Aorta (tissue), 1 donor: Measurements from ENCODE around the gene TRIM41.

- PRO-cap = no peak
Measured at GRCh38 chr5:180787056-180787530, 15.5 kb downstream of the MGAT1 start.

DNA sequence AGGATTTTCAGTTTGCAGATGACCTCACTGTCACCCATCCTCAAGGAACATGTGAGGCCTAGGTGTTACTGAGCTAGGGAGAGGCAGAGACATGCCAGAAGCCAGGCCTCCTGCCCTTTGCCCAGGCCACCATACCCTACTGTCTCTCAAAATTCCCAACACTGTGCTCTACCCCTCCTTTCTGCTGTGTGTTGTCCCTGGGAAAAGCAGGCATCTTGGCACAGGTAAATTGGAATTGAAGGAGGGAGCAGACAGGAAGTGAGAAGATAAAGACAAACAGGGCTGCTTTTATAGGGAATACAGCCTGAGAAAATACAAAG, 4.5 kb upstream of the MGAT1 start:
- PRO-cap = no peak

GRCh38 chr5:180809460-180810353, 7.1 kb upstream of the MGAT1 start:
- PRO-cap = bidirectional peak, plus-strand start at chr5:180810304, minus-strand start at chr5:180810063

GRCh38 chr5:180990656-180991210, 2.1 kb downstream of the BTNL3 start:
- PRO-cap = no peak

DNA sequence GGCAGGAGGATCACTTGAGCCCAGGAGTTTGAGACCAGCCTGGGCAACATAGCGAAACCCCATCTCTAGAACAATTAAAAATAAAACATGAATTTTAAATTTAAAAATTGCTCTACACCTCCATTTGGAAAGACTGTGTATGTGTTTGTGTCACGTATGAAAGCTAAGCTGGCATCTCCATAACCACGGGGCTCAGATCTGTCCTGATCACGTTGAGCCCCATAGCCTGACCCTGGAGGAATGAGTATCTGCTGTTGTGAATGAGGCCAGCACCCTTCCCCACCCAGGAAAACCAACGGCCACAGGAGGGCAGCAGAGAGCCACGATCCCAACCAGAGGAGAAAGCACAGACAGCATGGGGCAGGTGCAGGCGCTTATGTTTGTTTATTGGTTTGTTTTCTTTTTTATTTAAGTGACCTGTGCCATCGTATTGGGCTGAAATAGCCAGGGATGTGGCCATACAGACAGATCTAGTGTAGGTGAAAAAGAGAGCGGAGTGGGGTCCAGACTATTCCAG, 11.8 kb downstream of the OR2V2 start:
- PRO-cap = no peak

GRCh38 chr5:181222965-181223416, at the start of gene TRIM41:
Gene TRIM41 (plus strand): TSS chr5:181223281.
- PRO-cap = bidirectional peak, plus-strand start at chr5:181223290, minus-strand start at chr5:181223178

DNA sequence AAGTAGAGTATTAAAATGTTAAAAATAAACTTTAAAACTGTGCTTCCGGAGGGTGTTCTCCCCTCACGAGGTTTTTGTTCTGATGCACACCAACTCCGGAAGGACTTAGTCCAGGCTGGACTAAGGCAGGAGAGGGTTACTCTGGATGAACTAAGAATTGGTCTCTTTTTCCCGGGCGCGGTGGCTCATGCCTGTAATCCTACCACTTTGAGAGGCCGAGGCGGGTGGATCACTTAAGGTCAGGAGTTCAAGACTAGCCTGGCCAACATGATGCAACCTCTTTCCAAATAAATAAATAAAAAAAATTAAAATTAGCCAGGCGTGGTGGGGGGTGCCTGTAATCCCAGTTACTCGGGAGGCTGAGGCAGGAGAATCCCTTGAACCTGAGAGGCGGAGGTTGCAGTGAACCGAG, 623 bp upstream of the RACK1 start:
- PRO-cap = no peak

DNA sequence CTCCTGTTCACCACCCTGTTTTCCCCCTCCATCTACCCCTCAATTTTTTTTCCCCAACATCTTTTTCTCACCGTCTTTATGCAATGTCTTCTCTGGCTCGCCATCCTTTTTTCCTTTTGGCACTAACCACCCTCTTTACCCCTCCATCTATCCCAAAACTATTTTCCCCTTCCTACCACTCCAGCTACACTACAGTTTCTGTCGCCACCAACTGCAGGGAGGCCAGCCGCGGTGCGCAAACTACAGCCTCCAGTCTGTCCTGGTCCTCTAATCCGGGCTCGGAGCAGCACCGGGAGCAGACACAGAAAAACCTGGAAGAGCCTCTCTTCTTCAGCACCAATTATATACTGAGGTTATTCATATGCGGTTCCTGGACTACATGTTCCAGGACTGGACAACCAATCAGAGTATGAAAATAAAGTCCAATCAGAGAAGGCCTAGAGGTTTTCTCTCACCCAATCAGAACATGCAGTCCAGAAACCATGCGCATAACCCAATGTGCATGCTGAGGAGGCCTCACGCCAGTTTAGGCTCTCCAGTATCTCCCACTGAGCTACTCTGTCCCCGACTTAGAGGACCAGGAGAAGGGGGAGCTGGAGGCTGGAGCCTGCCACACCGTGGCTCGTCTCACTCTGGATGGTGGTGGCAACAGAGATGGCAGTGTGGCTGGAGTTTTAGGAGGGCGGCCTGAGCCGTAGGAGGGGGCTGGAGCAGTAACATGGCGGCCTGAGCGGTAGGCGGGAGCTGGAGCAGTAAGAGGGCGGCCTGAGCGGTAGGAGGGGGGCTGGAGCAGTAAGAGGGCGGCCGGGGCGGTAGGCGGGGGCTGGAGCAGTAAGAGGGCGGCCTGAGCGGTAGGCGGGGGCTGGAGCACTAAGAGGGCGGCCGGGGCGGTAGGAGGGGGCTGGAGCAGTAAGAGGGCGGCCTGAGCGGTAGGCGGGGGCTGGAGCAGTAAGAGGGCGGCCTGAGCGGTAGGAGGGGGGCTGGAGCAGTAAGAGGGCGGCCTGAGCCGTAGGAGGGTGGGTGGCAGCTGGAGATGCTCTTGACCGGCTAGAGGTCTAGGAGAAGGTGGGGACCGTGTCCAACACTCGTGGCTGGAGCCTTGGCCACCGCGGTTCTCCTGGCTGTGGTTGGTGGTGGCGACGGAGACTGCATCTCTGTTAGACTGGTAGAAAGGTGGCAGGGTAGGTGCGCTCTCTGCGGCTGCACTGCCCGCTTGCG, 20.3 kb upstream of the TRIM52 start:
- PRO-cap = no peak